Metastatic Liver Carcinoma in the Lung (tissue), 2 donors: ENCODE measurements around a stretch of chr17.

DNA sequence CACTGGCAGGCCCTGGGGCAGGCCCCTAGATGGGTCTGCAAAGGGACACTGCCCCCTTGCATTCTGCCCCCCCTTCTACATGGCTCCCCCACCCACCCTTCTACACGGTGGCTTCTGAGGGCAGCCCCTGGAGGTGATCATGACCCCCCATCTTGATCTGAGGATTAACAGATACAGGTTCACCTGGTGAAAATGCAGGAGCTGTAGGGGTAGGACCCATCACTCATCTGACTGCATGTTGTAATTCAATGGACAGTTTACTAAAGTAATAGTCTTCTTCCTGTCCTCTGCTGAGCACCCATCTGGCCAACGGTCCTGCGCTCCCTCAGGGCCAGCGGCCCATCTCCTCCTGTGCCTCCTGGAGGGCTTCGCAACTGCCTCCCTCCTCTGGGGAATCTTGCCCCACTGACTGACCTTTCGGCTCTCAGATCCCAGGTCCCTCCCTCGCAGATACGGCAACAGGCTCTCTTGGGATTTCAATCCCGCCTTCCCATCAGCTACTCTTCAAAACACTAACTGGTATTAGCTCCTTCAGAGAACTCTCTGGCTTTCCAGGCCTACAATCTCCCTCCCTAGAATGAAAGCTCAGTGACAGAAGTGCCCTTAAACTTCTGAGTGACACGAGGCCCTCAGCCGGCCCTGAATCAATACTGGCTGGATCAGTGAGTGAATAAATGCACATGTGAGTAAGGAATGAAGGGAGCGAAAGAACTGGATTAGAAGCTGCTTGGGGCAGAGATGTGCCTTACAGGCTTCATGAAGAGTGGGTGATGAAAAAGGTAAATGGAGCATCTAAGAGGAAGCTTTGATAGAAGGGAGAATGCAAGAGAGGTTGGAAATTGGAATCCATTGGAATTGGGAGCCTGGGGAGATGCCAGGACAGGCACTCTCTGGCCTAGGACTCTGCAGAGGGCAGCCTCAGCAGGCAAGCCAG is 1.3 kb downstream of the PEMT start:
- PRO-cap, 2 experiments: no peak in any of the 2 experiments

DNA sequence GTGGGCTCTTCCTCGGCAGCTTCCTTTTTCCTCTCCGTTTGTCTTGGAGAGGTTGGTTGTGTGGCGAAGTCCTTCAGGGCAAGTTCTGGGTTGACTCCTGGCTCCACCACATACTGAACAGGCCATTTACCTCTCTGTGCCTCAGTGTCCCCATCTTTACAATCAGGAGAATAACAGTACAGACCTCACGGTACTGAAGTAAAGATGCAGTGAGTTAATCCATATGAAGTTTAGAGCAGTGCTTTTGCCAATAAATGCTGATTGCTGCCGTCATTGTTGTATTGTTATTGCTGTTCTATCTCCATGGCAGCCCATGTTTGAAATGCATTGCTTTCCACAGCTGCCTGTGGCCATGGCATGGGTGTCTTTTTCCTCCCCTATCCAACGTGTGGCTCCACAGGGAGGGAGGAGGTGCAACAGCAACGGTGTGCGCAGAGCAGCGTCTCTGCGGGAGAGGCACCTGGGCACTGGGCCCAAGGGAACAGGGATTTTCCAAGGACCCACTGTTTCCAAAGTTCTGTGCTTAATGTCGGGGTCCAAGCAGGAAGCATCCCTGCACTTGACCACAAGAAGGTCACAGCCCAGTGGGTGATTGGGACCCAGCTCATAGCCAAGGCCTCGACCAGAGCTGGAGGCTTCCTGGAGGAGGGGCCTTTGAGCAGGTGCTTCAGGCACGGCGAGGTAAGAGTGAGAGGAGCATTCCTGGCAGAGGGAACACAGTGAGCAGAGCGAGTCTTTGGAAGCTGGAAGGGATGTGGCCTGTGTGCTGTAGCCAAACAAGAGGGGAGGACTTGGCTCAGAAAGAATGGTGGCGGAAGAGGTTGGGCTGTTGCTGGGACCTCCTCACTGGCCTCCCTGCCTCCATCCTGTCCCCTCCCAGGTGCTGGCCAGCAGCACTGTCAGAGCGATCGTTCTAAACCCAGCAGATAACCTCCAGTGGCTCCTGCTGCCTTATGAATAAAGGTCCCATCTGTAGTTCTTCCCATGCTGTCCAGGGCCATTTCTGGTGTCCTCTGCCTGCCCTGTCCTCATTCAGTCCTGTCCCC is 3.8 kb downstream of the RAI1 start:
- PRO-cap, 2 experiments: no peak in any of the 2 experiments

- PRO-cap, 2 experiments: no peak in any of the 2 experiments
Observed at GRCh38 chr17:17720130-17720474, 38.8 kb downstream of the RAI1 start.

- PRO-cap, 2 experiments: no peak in any of the 2 experiments
Observed at GRCh38 chr17:17805574-17806342, 31.0 kb downstream of the SREBF1 start.

DNA sequence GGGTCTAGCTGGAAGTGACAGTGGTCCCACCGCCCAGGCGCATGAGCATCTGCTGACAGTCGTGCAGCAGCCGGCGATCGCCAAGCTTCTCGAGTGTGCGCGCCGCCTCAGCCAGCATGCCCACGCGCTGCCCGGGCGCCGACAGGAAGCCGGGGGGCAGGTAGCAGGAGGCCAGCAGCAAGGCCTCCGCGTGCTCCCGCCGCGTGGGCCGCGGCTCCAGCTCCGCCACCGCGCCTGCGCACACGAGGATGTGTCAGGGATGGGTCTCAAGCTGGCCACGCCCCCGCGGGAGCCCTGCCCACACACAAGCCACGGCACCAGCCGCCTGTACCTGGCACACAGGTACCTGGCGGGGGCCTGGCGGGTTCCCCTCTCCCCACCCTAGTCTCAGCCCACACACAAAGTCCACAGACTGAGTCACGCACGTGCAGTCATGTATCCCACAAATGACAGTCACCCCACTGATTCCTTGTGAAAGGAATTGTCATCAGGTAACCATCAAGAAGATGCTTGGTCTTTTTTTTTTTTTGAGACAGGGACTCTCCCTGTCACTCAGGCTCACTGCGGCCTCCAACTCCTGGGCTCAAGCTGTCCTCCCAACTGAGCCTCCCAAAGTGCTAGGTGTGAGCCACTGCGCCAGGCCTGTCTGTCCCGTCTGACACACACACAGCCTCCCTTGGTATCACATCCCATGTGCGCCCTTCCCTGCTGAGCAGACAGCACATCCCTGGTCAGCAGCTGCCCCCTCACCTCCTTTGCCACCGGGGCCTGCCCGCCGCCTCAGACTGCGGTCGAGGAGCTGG is 24.0 kb downstream of the SREBF1 start:
- PRO-cap, 2 experiments: no peak in any of the 2 experiments

DNA sequence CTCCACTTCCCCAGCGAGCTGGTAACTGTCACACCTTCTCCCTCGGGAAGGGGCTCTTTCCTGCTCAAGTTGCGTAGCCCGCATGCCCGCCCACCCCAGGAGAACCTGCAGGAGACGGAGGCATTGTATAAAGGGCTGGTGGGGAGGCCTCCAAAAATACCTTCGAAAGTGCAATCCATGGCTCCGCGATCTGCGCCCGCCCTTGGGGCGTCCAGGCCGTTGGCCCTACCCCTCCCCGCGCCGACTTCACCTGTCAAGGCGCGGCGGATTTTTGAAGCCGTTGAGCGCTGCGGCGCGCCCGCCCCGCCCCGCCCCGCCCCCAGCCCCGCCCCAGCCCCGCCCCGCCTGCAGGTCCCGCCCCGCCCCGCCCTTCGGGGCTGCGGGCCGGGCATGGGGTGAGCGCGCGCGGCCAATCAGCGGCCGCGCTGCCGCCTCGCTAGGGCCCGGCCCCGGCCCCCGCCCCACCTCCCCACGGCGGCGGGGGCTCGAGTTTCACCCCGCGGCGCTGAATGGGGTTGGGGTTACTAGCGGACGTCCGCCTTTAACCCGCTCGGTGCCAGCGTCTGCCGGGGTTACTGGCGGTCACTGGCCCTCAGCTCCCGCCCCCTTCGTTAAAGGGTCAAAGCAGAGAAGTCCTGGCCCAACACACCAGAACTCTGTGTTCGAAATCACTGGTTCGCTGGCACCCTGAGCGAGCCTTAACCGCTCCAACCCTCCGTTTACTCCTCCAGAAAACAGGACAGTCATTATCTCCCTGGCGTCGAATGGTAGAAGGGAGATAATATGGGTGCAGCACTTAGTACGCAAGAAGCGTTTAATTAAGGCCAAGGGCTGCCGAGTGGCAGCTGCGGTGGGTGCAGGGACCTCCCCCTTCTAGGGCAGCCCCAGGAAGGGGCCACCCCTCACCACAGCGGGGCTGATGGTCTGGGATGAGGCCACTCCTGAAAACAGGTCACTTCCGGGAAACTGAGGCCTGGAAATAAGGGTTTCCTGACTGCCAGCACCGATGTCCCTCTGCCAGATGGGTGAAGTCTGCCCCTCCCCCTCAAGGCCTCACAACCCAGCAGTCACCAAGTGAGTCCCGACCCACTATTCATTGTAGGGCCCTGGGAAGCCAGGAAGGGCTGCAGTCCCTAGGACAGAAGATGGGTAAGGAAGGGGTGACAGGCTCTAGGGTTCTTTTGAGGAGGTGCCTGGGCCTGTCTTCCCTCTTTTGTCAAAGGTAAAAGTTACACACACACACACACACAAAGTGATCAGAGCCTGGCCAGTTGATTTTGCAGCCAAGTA is 13.0 kb downstream of the SREBF1 start:
- PRO-cap, 2 experiments: peak in 2 of 2 experiments; most common plus-strand start position 495 of the sequence (in 1); most common minus-strand start position 247 of the sequence (in 2)

- PRO-cap, 2 experiments: no peak in any of the 2 experiments
Observed at GRCh38 chr17:17824648-17825798, 11.8 kb downstream of the SREBF1 start.

DNA sequence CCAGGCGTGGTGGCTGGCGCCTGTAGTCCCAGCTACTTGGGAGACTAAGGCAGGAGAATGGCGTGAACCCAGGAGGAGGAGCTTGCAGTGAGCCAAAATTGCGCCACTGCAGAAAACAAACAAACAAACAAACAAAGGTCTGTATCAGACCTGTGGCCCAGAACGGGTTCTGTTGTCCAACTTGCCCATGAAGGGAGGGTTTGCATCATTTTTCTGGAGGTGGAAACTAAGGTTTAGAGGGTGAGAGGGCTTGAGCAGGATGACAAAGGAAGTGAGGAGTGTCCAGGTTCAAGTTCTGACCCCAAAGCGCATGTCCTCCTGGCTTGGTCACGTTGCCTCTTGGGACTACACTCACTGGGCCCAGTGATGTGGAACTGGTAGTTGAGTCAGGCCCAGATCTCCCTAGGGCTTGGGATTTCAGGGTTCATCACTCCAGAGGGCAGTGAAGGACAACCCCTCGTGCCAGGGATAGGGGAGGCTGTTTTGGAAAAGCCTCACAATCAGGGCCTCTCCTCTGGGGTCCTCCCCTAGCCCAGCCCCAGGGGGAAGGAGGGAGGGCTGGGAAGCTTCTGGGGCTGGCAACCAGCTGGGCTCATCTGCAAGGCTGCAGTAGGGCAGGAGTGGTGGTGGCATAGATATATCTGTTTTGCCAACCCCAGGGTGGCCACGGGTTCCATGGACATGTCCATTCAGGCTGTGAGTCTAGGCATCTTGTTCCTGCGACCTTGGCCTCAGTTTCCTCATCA is 1.7 kb downstream of the SREBF1 start:
- PRO-cap, 2 experiments: no peak in any of the 2 experiments

- PRO-cap, 2 experiments: peak in 1 of 2 experiments; most common minus-strand start chr17:17849195 (in 1)
Observed at GRCh38 chr17:17849065-17849544, 12.3 kb upstream of the SREBF1 start.

GRCh38 chr17:17900556-17901205 is 63.9 kb upstream of the SREBF1 start:
- PRO-cap, 2 experiments: no peak in any of the 2 experiments

DNA sequence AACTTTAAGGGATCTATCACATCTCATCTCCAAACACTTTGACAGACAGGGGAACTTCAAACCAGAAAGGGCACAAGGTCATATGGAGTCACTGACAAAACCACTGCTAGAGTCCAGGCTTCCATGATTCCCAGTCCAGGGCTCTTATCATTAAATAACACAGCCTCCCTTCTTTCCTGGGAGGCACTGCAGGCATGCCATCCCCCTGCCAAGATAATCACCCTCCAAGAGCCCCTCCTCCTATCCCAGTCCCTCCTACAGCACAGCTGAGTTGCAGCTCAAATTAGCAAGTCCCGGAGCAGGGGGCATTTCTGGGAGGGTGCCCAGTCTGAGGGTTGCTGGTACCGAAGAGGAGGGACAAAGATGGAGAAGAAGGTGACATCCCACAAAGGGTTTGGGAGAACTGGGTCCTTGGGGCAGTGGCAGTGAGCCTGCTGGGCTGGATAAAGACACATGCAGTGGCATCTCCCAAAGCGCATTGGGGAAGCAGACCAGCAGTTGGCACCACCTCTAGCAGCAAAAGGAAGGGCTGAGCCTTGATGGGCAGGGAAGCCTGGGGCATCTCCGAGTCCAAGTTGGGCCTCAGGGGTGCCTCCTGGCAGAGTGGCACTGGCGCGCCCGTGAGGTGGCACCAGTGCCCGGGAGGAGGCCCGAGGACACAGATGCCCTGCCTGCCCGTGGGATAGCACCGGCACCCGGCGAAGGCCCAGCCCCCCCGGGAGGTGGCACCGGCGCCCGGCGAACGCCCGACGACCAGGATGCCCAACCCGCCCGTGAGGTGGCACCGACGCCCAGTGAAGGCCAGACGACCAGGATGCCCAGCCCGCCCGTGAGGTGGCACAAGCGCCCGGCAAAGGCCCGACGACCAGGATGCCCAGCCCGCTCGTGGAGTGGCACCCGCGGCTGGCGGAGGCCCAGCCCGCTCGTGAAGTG is 693 bp downstream of the TOM1L2 start:
- PRO-cap, 2 experiments: peak in 1 of 2 experiments; most common plus-strand start position 794 of the sequence (in 1)

GRCh38 chr17:18021042-18021570 is 17.9 kb downstream of the ATPAF2 start:
- PRO-cap, 2 experiments: no peak in any of the 2 experiments

DNA sequence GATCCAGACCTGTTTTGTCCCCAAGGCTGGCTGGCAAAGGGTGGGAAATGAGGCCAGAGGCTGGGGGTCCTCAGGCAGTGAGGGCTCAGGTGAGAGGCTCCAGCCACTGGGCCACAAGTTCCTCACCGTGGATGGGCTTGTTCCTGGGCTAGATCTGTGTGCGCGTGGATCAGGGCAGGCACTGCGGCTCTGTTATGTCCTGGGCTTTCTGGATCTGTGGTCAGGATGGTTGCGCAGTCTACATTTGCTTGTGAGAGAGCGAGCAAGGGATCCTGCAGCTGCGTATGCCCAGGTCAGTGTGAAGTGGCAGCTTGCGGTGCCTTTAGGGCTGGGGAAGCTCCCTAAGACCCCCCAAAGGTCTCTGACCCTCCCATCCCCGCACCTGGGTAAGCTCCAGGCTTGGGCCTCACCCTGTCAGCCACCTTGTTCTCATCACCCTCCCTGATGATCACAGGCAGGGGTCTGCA is 705 bp downstream of the MYO15A start:
- PRO-cap, 2 experiments: no peak in any of the 2 experiments

DNA sequence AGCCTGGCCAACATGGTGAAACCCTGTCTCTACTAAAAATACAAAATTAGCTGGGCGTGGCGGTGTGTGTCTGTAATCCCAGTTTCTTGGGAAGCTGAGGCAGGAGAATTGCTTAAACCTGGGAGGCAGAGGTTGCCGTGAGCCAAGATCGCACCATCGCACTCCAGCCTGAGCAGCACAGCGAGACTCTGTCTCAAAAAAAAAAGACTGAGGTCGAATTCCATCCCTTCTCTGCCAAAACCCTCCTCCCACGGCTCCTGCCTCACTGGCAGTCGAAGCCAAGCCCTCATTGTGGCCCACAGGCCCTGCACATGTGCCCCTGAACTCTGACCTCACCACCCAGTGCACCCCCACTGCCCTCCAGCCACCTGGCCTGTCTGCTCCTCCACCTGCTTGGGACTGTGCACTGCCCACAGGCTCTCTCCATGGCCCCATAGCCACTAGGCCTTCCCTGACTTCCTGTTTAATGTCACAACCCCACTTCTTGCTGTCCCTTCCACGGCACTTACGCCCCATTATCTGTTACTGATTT is 6.9 kb downstream of the MYO15A start:
- PRO-cap, 2 experiments: no peak in any of the 2 experiments

- PRO-cap, 2 experiments: no peak in any of the 2 experiments
Observed at GRCh38 chr17:18115955-18116608, 7.5 kb downstream of the MYO15A start.

GRCh38 chr17:18185347-18185718 is 1.7 kb downstream of the ALKBH5 start:
- PRO-cap, 2 experiments: no peak in any of the 2 experiments

- PRO-cap, 2 experiments: no peak in any of the 2 experiments
Observed at GRCh38 chr17:18316032-18316714, 1.1 kb downstream of the SMCR8 start.

DNA sequence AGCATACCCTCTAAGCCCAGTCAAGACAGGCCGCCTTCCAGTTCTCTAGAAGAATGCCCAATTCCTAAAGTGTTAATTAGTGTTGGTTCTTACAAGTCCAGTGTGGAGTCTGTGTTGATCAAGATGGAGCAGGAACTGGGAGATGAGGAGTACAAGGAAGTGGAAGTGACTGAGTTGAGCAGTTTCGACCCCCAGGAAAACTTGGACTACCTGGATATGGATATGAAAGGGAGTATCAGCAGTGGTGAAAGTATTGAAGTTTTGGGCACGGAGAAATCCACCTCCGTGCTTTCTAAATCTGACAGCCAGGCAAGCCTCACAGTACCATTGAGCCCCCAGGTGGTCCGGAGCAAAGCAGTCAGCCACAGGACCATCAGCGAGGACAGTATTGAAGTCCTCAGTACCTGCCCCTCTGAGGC is 1.9 kb downstream of the SMCR8 start:
- PRO-cap, 2 experiments: no peak in any of the 2 experiments

DNA sequence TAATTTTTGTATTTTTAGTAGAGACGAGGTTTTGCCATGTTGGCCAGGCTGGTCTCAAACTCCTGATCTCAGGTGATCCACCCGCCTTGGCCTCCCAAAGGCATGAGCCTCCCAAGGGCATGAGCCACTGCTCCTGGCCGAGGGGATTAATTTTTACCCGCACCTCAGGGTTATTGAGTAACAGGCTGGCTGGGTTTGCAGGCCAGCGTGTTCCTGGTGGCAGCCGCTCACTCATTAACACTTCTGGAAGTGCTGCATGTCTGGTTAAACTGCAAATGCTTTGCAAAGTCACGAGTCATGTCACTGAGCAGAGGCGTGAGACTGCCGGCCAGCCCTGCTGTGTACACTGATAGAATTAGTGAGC is 1.1 kb upstream of the SLC5A10 start:
- PRO-cap, 2 experiments: no peak in any of the 2 experiments

DNA sequence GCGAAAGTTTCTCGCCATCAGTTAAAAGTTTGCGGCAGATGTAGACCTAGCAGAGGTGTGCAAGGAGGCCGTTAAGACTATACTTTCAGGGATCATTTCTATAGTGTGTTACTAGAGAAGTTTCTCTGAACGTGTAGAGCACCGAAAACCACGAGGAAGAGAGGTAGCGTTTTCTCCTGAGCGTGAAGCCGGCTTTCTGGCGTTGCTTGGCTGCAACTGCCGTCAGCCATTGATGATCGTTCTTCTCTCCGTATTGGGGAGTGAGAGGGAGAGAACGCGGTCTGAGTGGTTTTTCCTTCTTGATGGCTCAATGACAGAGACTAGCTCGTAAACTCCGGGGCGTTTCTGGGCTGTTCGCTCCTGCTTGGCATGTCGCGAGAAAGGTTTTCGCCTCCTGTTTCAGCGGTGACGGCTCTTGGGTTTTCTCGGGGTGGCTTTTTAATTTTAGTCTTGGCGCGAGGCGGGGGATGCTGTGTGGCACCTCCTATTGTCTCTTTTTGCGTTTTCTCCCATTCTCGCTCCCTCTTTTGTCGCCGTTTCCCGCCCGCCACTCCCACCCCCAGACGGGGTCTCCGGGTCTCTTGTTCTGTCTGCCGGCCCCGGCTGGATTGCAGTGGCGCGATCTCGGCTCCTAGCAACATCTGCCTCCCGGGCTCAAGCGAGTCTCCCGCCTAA is 49.1 kb upstream of the EPN2 start:
- PRO-cap, 2 experiments: peak in 1 of 2 experiments; most common plus-strand start position 74 of the sequence (in 1)